Sciatic nerve (tissue), 1 donor: ENCODE results near the gene ABL1.

DNA sequence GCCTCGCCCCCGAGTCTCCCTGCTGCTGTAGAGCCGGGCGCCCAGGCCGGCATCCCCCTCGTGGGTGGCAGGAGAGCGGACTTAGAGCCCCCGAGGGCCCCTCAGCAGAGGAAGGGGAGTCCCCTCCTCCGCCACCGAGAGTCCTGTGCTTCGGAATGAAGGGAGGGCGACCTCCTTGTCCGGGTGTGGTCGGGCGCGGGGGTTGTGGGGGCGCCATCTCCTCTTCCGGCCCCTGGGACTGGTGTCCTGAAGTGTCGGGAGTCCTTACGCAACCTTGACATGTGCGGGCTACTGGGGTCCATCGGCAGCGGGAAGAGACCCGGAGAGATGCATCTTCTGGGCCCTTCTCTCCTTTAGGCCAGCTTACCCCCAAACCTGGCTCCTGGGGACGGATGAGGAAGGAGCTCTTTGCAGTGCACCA is 11.6 kb upstream of the EXOSC2 start:
- PRO-cap, result no peak

- PRO-cap, result bidirectional peak, plus-strand start at chr9:130690310, minus-strand start at chr9:130690063
These were observed 3.4 kb upstream of the EXOSC2 start for GRCh38 chr9:130690222-130690625.

GRCh38 chr9:130780332-130781550 is 54.3 kb upstream of the ABL1 start:
- PRO-cap, result unidirectional peak, plus-strand start at chr9:130780688; unidirectional peak, minus-strand start at chr9:130780950

DNA sequence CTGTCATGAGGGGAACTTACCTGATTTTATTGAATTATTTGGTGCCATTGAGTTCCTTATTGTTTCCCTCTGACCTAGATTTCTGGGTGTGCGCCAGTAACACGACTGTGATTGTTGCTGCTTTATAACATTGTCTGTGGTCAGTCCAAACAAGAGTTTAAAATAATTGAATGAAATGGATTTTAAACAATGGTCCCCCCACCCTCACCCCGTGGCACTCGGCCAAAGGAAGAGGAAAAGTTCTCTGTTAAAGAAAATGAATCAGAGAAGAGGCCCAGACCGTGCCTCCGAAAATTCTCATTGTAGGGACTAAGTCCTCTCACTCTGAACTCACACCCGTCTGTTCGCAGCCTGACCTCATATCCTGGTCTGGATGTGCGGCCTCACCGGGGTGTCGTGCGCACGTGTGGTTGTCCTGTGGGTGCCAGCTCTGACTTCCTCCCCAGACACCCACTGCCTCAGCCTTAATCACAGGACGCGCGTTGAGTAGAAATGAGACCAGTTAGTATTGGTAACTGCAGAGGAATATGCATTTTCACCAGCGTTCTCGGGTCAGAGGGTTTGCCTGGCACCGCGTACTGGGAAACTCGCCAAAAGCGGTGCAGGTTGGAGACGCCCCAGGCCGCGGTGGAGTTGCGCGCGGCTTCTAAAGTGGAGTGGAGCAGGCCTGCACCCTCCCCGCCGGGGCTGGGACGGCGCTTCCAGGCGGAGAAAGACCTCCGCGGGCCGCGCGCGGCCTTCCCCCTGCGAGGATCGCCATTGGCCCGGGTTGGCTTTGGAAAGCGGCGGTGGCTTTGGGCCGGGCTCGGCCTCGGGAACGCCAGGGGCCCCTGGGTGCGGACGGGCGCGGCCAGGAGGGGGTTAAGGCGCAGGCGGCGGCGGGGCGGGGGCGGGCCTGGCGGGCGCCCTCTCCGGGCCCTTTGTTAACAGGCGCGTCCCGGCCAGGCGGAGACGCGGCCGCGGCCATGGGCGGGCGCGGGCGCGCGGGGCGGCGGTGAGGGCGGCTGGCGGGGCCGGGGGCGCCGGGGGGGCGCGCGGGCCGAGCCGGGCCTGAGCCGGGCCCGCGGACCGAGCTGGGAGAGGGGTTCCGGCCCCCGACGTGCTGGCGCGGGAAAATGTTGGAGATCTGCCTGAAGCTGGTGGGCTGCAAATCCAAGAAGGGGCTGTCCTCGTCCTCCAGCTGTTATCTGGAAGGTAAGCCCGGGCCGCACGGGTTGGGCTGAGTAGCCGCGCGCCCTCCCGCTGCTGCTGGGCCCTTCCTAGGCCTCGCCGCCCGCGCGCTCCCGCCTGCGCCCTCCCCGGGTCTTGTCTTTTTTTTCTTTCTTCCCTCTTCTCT is at the start of gene ABL1:
Gene ABL1 (plus strand): TSS at position 923 of the 1,336 bp plus-strand sequence.
- PRO-cap, result bidirectional peak, plus-strand start at position 445 of the sequence, minus-strand start at position 342 of the sequence; bidirectional peak, plus-strand start at position 951 of the sequence, minus-strand start at position 838 of the sequence; bidirectional peak, plus-strand start at position 1,186 of the sequence, minus-strand start at position 1,189 of the sequence

- PRO-cap, result no peak
These were observed 4.6 kb downstream of the ABL1 start for GRCh38 chr9:130839491-130840133.

DNA sequence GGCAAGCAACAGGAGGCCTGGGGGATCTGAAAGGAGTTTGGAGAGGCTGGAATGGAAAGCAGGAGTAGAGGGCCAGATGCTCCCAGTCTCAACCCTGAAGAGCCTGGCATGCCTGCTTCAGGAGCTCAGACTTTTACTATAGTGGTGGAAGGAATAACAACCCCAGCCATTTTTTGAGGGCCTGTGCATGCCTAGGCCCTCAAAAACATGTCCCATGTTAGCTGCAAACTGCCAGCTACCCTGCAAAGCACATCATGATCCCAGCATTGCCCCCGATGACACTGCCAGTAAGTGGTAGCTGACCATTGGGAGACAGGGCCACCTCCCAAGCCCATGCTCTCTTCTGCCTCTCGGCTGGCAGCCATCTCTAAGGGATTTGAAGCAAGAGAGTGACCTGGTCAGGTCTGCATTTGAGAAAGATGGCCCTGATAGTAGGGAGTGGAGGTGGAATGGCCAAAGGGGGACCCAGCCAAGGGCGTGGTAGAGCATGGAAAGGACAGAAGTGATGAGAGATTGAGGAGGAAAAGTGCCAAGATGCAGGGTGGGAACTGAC is 8.8 kb downstream of the ABL1 start:
- PRO-cap, result no peak

- PRO-cap, result unidirectional peak, minus-strand start at chr9:130846536
These were observed 11.4 kb downstream of the ABL1 start for GRCh38 chr9:130846154-130847132.

DNA sequence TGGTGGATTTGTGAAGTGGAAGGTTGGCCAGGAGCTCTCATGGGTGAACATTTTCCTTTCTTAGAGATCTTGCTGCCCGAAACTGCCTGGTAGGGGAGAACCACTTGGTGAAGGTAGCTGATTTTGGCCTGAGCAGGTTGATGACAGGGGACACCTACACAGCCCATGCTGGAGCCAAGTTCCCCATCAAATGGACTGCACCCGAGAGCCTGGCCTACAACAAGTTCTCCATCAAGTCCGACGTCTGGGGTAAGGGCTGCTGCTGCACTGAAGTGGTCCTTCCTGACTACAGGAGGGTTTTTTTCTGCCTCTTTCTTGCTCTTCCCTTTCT is 21.8 kb downstream of the QRFP start:
- PRO-cap, result no peak

- PRO-cap, result no peak
These were observed 1.0 kb downstream of the FIBCD1 start for GRCh38 chr9:130938173-130938320.

GRCh38 chr9:130939580-130940230 is 658 bp upstream of the FIBCD1 start:
- PRO-cap, result unidirectional peak, minus-strand start at chr9:130939670; unidirectional peak, minus-strand start at chr9:130939902

GRCh38 chr9:131097794-131098236 is 1.5 kb downstream of the AIF1L start:
- PRO-cap, result unidirectional peak, minus-strand start at chr9:131097988

DNA sequence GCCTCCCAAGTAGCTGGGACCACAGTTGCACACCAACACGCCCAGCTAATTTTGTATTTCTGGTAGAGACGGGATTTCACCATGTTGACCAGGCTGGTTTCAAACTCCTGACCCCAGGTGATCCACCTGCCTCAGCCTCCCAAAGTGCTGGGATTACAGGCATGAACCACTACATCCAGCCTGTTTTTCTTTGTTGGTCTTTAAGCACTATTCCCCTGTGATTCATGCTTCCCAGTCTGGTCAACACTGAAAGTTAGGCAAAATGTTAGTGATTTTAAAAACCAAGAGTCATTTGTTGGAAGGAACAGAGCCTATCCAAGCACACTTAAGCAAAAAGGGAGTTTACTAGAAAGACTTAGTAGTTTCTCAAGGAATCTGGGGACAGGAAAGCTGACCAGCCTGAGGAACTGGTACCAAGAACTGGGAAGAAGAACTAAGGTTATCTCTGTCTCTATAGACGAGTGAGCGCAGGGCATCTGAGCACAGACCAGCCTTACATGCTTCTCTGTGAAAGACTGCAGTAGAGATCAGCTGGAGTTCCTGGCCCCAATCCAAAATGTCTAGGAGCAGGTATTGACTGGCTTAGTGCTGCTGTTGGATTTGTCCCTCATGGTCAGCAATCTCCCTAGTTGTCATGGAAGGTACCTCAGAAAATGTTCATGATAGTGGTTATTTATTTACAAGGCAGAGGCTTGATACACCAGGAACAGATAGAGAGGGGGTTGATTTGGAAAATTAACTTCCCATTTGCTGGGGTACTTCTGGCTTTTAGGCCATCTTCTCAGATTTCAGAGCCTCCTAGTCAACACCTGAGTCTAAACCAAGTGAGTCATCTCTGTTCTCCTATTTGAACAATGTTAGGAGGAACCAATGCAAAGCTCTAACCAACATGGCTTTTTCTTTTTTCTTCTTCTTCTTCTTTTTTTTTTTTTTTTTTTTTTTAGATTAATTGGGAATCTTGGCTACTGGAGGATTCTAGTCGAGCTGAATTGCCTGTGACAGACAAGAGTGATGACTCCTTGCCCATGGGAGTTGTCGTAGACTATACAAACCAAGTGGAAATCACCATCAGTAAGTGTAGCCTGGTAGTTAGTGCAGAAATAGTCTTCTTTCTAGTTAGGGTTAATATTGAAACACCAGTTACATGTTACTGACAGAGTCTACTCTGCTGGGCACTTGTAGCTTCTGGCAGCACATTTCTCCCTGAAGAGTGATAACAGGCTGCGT is 13.4 kb downstream of the NUP214 start:
- PRO-cap, result no peak

DNA sequence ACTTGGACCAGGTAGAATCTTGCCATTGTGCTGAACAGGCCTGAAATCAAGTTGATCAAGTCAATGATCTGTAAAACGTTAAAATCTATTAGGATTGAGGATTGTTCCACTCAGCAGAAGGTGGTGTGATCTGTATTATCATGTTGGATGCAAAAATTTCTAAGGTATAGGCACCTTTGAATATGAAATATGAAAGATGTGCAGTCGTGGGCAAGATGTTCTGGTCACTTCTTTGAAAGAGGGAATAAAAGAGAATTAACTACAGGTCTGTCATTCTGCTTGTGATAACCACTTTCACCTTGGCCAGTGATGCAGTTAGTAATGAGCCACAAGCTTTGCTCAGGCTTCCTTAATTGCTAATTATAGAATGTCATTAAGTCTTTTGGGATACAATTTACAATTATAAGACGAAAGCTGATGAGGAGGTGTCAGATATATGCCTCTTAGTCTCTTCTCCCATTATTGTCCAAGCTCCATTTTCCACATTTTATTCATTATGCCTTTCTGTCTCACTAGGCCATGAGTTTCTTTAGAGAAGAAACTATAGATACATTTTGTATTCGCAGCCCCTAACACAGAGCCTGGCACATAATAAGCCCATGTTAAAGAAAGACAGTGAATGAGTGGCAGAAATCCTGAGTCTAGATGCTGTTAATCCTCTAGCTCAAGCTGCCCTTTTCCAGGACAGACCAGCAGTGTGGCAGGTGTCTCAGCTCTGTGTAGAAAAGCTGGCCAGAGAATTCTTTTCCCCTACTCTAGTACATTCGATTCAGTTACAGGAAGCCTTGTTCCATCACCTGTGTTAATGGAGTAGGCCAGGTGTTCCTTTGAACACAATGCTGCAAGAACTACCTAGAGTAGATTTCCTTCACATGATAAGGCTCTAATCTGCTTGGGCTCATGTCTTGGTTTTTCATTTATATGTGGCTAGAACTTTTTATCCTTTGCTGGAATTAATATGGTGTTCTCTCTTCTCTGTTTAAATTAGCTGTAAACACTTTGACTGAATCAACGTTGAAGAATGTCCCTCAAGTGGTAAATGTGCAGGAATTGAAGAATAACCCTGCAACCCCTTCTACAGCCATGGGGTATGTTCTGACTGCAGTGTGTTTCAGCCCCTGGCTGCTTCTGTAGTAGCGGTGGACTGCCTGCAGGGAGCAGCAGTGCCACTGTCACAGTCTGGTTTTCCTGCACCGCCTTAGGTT is 52.3 kb downstream of the NUP214 start:
- PRO-cap, result no peak

- PRO-cap, result no peak
These were observed 61.4 kb downstream of the FAM78A start for GRCh38 chr9:131214631-131215525.

DNA sequence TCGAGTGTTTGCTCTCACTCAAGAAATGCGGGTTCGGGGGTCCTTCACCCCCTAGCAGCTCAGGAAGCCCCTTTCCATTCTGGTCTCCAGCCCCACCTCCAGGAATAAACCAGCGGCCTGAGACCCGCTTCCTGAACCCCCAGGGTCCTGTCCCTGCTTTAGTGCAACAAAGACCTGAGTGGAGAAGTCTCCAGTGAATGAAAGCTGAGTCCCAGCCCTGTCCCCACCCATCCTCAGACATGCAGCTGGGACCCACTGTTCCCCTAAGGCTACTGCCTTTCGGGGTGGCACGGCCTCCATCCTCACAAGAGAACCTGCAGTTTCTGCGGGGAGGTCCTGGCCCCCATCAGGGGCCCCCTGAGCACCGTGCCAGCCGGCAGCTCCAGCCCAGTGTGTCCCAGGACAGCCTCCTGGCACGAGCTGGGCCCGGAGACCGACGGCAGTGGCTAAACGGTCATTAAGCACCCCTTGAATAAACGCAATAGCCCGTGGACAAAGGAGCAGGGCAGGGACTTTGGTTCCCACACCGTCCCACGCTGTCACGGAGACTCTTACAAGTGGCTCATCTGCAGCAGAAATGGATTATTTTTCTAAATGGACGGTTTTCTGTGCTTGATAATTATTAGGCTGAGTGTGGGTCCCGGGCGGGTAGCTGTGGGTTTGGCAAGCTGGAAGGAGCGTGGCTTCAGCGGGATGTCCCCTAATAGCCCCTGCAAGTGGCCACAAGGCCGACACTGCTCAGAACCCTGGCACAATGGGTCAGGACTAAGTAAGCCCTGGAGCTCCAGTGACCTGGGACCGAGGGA is 17.6 kb downstream of the FAM78A start:
- PRO-cap, result no peak

DNA sequence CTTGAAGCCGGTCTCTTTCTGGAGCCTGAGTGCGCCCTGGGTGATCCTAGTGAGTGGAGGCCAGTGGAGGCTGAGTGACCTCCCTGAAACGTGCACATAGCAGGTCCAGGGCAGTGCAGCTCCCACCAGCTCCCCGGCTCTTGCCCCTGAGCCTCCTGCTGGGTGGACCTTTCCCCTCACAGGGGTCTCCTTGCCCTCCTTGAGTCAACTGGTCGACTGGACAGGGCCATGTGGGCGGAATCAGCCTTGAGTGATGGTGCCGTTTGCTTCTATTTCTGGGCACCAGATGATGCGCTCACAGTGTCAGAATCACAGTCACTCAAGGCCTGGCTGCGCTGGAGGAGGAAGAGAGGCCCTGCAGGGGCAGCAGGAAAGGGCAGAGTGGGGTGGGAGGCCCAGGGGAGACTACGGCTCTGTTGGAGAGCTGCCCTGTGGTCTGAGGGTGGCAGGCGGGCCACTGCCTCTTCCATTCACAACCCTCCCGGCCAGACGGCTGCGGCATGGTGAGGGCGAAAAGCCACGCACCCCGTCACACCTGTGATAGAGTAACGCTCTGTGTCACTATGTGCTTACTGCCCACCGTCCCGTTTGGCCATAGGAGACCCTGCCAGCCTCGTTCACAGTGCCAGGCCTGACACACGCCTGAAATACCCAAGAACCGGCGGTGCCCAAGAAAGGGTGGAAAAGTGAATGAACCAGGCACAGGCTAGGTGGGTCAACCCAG is 9.8 kb downstream of the PLPP7 start:
- PRO-cap, result no peak

DNA sequence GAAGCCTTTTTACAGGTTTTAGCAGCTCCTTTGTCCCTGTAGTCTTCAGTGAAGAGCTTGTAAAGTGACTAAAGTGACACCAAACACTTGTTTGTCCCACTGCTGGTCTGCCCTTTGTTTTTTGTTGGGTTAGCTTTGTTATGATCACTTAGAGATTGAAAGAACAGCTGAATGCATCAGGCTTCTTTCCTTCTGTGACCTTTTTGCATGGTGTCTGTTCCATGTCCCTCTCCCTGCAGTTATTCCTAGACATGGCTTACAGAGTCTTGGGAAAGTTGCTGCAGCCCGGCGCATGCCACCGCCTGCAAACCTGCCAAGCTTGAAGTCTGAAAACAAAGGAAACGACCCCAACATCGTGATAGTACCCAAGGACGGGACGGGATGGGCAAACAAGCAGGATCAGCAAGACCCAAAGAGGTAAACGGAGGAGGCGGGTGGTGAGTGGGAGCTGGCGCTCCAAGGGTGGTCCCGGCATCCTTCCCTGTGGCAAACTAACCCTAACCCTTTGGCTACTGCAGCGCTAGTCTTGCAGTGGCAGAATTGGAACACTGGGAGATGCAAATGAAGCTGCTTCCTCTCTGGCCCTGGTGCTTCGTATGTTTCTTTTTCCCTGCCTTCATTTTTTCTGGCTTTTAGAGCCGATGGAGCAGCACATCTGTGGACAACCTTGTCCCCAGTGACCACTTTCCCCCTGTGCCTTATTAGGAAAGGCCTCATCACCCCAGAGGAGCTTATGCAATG is 38.7 kb downstream of the PRRC2B start:
- PRO-cap, result no peak

DNA sequence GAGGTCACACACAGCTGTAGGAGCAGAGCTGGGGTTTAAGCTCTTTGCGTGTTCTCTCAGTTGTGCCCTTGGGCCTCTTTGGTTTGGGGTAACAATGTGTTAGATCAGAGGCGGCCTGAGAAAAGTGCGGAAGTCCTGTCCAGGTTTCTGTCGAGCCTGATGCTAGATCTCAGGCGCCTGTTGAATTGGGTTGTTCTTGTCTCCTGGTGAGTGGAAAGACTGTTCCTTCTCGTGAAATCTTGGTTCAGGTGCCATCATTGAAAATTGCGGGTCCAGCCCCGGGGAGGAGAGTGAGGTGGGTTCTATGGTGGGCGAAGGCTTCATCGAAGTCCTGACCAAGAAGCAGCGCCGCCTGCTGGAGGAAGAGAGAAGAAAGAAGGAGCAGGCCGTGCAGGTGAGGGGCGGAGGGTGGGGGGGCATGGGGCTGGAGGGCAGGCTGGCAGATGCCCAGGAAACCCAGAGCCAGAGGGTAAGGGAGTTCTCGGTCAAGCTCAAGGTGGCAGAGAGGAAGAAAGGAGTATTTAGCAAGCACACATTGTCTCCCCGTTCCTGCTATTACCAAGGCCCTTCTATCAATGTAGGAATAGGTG is 24.4 kb upstream of the POMT1 start:
- PRO-cap, result no peak

GRCh38 chr9:131496076-131497108 is 6.3 kb upstream of the POMT1 start:
- PRO-cap, result no peak

DNA sequence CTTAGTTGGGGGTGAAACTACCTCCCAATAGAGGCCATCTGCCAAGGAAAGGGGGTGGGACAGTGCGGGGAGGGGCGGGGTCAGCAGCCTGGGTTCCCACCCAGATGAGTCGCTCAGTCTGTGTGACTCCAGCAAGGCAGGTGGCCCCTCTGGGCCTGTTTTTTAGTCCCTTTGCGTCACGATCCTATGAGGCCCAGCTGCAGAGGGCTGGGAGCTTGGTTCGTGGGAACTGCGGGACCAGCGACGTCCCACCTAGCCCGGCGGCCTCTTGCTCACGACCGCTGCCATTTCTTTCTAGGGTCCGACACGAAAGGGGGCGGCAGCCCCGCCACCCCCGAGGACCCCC is 8.9 kb downstream of the PRRT1B start:
- PRO-cap, result no peak